Cardiac atrium fibroblast (primary cell): ENCODE results near the gene GFI1.

DNA sequence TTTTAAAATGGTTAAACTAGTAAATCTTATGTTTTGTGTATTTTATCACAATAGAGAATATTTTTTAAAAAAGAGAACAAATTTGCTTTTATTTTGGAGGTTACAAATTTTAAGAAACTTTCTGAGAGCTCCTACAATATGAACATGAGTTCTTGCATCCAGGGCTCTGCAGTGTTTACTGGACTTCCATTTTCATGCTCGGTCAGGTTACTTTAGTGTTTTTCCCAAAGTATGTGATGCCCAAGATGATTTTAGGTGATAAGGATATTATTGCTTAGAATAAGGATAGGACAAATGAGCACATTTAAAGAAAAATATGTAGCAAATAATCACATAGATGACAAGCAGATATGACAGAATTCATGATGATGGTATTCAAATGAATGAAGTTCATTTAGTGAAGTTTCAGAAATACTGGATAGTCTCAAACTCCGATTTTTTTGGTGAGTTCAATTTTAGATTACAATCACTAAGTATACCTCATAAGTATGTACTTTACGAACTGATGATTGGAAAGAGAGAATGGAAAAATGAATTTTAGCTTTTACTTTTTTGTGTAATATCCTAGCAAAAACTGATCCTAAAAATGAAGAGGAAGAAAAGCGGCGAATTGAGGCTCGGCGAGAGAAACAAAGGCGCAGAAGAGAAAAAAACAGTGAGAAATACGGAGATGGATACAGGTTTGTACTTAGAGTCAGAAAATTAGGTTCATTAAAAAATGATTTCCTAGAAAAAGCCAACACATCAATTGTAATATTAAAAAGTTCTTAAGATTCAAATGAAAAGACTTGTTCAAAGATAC lies 17.8 kb downstream of the ZNF326 start:
- RAMPAGE, long total RNA, result no peak

DNA sequence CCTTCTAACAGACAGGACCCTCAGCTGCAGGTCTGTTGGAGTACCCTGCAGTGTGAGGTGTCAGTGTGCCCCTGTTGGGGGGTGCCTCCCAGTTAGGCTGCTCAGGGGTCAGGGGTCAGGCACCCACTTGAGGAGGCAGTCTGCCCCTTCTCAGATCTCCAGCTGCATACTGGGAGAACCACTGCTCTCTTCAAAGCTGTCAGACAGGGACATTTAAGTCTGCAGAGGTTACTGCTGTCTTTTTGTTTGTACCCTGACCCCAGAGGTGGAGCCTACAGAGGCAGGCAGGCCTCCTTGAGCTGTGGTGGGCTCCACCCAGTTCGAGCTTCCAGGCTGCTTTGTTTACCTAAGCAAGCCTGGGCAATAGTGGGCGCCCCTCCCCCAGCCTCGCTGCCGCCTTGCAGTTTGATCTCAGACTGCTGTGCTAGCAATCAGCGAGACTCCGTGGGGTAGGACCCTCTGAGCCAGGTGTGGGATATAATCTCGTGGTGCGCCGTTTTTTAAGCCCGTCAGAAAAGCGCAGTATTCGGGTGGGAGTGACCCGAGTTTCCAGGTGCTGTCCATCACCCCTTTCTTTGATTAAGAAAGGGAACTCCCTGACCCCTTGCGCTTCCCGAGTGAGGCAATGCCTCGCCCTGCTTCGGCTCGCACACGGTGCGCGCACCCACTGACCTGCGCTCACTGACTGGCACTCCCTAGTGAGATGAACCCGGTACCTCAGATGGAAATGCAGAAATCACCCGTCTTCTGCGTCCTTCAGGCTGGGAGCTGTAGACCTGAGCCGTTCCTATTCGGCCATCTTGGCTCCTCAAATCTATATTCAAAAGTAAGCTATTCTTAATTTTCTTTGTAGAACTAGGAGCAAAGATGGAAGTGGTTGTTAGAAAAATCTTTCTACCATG lies 224.4 kb downstream of the ZNF326 start:
- RAMPAGE, long total RNA, result no peak

- RAMPAGE, long total RNA, result no peak
Observed at GRCh38 chr1:91013350-91014106, 8.3 kb downstream of the ZNF644 start.

DNA sequence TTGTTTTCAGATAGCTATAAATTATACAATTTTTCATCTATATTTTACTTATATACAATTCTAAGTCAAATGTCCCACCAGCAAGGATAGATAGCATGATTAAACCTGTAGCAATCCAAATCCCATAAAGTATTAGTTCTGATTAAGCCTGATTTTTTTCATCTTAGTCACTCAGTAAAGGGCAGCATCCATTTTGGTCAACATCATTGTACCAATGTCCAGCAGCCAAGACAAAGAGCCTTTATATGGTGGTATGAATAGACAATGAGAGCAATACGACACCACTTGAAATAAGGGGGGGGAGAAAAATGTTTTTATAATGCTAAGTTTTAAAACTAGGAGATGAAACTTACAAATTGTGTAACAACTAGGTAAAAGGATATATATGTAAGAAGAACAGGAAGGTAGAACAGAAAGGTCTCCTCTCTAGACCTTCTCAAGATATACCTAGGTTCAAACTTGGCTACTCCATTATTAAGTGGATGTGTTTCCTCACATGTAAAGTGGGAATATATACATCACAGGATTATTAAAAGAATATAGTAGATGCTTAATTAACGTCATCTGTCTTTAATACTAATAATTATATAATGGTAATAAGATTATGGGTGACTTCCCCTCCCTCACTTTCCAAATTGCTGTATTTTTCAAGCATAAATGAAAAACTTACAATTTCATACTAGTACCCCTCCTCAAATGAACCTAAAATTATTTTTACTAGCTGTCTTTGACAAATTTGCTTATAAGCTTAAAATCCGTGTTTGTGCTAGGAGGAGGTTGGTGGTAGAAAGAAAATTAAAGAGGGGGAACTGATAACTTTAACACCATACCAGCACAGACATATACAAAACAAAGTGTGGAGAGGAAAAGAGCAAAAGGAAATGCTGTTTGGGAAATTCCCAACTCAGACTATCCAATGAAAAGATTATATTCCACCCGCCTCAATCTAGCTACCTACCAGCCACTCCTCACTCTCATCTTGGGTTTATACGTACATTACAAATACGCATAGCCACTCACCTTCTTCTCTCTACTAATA lies 7.1 kb downstream of the ZNF644 start:
- RAMPAGE, long total RNA, result no peak

DNA sequence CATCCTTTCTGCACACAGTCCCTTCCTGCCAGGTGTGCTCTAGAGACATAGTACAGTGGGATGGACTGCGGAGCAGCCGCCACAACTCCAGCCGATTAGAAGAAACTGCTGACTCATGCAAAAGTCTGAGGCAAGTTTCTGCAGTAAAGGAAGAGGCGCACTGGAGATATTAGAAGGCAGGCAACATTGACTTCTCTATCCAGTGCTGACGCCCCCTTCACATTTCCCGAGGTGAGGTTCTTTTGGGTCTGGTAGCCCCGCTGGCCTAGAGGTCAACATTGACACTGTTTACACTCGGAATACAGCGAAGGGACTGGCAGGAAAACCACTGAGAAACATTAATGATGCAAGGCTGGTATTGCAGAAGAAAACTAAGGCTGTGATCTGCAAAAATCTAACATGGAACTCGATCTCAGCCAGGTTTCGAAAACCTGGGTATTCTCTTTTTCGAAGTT lies 90.6 kb downstream of the CDC7 start:
- RAMPAGE, long total RNA, result no peak

- RAMPAGE, long total RNA, result no peak
Observed at GRCh38 chr1:91591715-91591944, 91.0 kb downstream of the CDC7 start.

DNA sequence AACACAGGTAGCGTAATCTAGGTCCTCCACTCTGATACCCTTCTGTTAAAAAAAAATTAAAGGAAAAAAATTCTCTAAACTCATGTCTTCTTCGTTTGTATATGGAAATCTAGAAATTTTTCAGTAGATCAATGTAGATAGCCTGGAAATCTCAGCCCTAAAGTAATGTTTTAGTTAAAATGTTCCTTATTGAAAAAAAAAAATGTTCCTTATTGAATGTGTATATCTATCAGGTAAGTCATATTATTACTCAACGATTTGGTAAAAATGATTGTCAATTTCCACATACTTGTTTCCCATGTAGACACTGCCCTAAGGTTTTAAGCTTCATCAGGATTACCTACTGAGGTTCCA lies 181.2 kb downstream of the CDC7 start:
- RAMPAGE, long total RNA, result no peak

GRCh38 chr1:91682938-91683895 lies 182.6 kb downstream of the CDC7 start:
- RAMPAGE, long total RNA, result no peak

- RAMPAGE, long total RNA, result no peak
Observed at GRCh38 chr1:91730731-91731287, 155.1 kb downstream of the TGFBR3 start.

- RAMPAGE, long total RNA, result no peak
Observed at GRCh38 chr1:91731756-91732268, 154.1 kb downstream of the TGFBR3 start.

GRCh38 chr1:91760898-91761933 lies 124.7 kb downstream of the TGFBR3 start:
- RAMPAGE, long total RNA, result no peak

GRCh38 chr1:91803738-91804198 lies 82.2 kb downstream of the TGFBR3 start:
- RAMPAGE, long total RNA, result no peak

DNA sequence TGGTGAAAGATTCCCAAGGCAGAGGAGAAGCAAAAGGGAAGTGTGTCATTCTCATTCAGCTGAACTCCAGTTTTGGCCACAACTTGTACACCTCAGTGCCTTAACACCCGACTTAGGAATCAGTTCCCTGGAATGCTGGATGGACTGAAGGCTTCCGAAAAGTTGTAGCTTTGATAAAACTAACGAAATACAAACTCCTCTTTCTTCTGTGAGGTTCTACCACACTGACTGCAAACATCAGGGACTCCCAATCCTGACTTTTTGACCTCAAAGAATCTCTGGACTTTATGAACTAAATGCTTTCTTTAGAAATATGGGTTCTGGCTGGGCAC lies 21.4 kb downstream of the TGFBR3 start:
- RAMPAGE, long total RNA, result no peak

DNA sequence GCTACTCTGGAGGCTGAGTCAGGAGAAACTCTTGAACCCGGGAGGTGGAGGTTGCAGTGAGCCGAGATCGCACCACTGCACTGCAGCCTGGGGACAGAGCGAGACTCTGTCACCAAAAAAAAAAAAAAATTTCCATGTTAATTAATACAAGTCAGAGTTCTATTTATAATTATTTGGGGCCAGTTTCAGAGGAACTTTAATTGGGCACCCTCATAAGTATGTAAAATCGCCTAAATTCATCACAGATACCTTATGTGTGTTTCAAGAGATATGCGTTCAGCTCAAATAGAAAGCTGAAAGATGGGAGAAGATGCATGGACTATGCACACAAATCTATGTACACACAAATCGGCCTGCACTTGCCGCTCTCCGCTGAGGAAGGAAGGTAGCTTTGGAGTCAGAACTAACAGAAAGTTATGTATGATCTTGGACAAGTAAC lies 1.7 kb downstream of the TGFBR3 start:
- RAMPAGE, long total RNA, result no peak

DNA sequence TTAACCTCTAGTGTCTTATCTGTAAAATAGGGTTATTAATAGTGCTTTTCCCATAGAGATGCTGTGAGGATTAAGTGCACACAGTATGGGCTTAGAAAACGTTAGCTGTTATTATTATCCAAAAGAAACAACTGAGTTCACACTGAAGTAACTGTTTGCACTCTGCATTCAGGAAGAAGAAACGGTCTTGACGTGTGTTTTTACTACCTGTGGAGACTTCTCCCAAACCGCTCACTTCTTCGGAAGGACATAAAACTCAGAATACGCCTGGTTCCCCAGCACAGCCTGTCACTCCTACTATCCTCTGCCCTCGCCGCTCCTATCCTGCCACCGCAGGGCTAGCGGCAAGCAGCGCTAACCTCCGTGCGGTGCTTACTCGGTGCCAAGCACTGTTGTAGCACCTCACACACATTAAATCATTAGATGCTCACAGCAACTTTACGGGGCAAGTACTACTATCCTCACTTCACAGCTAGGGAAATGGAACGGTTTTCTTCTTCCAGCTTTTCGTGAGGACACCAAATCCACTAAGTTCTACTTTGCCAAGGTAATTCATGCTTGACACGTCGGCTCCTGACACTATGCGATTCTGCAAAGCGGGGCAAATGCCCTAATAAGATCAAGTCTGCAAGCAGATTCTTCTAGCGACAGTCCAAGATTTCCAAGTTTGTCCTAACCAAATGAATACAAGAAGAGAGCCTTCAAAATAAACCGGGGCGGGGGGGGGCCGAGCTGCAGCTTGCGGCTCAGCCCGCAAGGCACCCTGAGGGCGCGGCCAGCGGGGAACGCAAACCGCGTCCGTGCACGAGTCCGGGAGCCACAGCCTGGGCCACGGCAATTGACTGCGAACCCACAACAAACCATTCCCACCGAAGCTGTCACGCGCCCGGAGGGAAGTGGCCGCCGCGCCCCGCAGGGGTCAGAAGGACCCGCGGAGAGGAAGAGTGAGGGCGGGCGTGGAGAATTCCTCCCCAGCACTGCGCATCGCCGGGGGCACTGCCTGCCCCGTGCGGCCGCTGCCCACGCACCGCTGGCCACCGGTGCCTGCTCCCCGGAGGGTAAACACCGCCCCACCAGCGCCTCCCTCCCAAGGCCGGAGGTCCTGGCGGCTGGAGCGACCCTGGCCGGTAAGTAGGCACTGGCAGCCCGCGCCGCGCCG lies 927 bp downstream of the TGFBR3 start:
- RAMPAGE, long total RNA, result no peak

DNA sequence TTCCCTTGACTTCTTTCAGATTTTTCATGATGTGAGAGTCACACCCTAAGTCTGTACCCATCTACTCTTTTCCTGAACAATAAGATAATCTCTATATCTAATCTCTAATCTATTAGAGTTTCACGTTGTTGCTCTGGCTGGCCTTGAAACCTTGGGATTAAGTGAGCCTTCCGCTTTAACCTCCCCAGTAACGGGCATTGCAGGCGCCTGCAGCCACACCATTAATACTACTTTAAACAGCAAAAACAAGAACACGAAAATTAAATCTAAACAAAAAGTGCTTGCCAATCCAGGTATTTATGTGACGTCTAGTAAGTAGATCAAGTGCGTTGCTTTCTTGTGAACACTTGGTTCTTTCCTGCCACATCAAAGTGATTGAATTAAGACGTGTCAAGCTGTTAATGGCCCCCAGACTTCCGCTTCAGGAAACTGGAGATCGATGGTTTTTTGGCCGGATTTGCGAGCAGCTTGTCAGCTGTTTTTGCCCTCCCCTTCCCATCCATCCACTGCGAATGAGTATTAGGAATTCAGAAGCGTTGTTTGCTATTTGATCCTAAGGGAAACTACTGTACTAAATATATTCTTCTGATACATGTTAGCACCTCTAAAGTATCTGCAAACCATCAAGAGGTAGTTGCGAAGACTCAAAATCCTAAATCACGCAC lies 791 bp upstream of the BRDT start:
- RAMPAGE, long total RNA, result no peak

DNA sequence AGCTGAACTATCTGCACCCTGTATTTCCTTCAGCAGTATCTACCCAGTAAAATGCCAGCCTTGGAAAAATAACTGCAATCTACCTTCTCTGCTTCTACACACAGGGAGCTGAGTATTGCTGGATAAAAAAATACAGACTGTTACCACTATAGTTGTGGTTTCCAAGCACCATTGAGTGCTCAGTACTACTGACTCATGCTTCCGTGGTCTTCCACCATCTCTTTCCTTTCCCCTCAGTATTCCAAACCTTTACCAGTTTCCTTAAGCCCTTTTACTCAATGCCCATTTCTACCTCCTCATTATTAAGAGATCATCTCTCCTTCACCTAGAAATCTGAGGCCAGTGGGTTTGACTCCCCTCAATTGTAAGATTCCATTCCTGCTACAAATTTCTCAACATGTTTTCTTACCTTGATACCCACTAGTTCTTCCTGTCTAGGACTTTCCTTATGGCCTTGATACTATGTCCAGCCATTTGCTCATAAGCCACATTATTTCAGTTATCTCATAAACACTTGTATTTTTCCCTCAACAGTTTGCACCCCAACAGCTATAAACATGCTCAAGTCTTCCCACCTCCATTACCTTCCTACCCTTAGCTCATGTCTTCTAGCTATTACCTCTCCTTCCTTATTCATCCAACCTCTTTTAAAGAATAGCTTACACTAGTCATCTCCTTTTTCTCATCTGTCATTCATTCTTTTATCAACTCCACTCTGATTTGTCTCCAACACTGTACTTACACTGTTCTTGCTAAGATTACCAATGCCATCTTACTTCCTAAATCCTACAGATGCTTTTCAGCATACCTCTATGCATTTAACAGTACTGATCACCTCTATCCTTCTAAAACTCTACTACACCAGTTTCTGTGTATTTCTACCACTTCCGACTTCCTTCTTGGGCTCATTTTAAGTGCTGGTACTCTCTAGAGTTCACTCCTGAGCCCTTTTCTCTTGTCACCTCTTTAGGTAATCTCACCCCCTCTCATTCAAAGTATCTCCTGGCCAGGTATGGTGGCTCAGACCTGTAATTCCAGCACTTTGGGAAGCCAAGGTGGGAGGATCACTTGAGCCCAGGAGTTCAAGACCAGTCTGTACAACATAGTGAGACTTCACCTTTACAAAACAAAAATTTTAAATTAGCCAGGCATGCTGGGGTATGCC lies 23.5 kb downstream of the GLMN start:
- RAMPAGE, long total RNA, result no peak

- RAMPAGE, long total RNA, result no peak
Observed at GRCh38 chr1:92485612-92485784, 1.2 kb downstream of the GFI1 start.

- RAMPAGE, long total RNA, result no peak
Observed at GRCh38 chr1:92486426-92487363, at the start of gene GFI1. Gene GFI1, minus strand, starts transcription at chr1:92486925.

DNA sequence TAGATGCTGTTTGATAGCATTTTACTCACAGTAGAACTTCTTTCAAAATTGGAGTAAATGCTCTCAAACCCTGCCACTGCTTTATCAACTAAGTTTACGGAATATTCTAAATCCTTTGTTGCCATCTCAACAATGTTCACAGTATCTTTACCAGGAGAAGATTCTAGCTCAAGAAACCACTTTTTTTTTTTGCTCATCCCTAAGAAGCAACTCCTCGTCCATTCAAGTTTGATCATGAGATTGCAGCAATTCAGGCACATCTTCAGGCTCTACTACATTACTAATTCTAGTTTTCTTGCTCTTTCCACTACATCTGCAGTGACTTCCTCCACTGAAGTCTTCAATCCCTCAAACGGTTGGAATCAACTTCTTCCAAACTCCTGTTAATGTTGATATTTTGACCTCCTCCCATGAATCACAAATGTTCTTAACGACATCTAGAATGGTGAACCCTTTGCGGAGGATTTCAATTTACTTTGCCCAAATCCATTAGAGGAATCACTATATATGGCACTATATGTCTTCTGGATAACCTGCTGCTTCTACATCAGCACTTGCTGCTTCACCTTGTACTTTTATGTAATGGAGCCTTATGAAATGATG lies 55.5 kb upstream of the GFI1 start:
- RAMPAGE, long total RNA, result no peak